Foreskin keratinocyte (primary cell): ENCODE results near the gene REG1B.

DNA sequence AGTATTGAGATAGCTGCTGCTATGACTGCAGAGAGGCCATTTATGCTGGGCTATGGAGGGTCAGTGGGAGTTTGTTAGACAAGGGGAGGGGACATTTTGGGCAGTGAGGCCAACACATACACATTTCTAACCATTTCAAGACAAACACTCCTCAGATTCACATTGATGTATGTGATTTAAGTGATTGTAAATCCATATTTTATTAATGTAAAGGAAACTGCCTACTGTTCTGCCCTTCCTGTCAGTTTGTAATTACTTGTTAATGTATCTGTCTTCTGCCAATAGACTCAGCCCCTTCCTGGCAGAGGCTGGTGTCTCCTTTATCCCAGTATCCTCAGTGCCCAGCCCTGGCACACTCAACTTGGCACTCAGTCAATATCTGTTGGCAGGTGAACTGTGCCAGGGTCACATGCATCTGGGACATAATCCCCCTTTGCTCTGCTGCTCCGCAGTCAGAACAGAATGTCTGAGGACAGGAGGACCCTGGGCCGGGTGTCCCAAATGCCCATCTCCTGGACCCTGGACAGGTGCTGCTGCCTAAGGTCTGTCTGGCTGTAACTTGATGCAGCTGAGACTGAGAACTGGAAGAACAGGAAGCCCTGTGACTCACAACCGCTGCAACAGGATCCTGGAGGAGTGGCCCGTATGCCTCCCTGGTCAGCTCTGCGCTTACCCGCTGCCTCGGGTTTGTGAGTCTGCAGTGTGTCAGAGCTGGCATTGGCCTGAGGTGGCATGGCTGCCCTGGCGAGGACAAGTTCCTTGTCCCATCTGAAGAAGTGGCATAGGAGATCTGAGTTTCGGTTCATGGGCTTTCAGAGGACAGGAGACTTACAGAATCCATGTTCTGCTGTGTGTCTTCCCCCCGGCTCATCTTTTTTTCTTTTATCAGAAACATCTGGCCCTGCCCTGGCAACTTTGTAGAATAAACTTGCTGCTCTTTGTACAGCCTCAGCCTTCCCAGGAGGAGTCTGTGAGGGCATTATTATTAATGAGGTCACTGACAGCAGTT, 11.3 kb downstream of the HK2 start:
- RAMPAGE, total RNA: no peak

GRCh38 chr2:74865248-74865643, 31.3 kb downstream of the HK2 start:
- RAMPAGE, total RNA: no peak

DNA sequence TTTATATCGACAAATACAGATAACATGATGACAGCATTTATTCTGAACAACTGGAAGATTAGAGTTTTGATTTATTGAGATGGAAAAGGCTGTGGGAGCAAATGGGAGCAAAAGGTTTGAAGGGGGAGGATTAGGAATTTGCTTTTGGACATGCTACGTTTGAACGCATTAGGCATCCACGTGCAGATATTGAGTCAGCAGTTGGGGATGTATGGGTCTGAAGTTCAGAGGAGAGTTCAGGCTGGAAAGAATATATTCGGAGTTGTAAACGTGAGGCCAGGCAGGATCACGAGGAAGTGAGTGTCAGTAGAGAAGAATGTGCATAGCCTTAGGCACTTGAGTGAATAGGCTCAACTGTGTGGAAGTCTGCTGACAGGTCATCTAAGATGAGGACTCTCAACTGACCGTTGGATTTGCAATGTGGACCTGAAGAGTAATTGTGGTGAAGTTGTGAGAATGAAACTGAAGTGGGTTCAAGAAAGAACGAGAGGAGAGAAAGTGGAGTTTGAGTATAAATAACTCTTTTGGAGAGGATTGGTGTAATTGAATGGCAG, 40.7 kb upstream of the POLE4 start:
- RAMPAGE, total RNA: no peak

GRCh38 chr2:75109165-75109573, 90.2 kb downstream of the TACR1 start:
- RAMPAGE, total RNA: no peak

GRCh38 chr2:75608249-75608790, 38.3 kb upstream of the MRPL19 start:
- RAMPAGE, total RNA: no peak

DNA sequence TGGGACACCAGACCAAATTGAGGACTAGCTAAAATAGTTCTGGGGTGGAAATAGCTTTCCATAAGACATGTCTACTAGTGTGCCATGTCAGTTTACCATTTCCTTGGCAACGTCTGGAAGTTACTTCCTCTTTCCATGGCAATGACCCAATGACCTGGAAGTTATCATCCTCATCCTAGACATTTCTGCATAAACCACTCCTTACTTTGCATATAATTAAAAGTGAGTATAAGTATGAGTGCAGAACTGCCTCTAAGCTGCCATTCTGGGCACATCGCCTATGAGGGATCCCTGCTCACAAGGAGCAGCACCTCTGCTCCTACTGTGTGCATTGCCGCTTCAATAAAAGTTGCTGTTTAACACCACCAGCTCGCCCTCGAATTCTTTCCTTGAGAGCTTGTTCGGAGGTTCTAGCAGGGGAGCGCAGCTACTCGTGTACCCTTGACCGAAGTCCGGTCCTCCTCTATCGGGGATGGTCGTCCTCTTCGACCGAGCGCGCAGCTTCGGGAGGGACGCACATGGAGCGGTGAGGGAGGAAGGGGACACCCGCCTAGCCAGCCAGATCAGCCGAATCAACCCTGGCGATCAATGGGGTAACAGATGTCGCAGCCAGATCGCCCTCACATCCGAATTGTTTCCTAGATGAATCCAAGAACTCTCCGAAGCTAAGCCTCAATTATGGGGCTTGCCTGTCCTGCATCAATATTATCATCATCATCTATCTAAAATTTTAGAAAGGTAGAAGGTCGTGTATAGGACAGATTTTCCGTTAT, 734.3 kb upstream of the GCFC2 start:
- RAMPAGE, total RNA: no peak

DNA sequence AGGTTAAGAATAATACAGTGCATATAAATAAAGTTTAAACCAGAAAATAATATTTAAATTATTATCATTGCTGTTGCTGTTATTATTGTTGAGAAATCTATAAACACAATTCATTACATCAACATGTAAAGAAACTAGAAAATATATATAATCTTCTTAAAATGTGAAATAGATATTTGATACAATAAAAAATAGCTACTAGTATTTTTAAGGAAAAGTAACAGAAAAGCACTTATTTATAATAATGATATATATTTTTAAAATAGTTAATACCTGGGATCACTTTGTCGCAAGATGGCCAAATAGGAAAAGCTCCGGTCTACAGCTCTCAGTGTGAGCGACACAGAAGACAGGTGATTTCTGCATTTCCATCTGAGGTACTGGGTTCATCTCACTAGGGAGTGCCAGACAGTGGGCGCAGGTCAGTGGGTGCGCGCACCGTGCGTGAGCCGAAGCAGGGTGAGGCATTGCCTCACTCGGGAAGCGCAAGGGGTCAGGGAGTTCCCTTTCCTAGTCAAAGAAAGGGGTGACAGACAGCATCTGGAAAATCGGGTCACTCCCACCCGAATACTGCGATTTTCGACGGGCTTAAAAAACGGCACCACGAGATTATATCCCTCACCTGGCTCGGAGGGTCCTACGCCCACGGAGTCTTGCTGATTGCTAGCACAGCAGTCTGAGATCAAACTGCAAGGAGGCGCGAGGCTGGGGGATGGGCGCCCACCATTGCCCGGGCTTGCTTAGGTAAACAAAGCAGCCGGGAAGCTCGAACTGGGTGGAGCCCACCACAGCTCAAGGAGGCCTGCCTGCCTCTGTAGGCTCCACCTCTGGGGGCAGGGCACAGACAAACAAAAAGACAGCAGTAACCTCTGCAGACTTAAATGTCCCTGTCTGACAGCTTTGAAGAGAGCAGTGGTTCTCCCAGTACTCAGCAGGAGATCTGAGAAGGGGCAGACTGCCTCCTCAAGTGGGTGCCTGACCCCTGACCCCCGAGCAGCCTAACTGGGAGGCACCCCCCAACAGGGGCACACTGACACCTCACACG, 70.7 kb upstream of the LRRTM4 start:
- RAMPAGE, total RNA: no peak

DNA sequence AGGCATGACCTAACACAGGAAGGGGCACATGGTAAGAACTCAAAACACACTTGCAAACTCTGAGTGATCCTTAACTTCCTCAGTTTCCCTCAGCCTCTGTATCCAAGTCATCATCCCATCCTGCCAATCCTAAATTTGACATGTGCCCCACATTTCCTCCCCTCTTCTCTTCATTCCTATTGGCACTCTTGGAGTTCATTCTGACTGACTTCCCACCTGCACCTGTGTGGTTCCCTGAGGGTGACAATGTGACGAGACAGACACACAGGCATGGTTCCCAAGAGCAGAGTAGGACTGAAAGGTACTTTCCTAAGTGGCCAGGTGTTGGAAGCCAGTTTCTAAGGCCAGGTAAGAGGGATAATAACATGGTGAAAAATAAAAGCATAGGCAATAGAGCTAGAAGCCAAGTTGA, 24.3 kb upstream of the REG3G start:
- RAMPAGE, total RNA: no peak

- RAMPAGE, total RNA: no peak
These were observed at the start of gene REG1B for GRCh38 chr2:79087821-79088330. REG1B (minus strand) TSS chr2:79087993.

- RAMPAGE, total RNA: no peak
These were observed 11.4 kb downstream of the LRRTM1 start for GRCh38 chr2:80293068-80293586.

DNA sequence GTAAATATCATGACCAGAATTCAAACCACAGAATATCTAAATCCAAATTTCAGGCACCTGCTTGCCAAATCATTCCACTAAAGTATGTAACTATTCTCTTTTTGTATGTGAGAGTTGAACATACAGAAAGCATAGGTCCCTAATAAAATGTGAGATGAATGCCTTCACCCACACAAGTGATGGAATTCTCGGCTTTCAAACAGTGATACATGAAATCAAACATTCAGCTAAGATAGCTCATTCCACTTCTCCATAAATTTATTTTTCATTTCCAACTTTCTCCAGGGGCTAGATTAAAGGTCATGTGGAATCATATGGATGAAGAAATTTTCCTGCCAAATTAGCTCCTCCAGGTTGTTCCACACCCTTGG, 721.6 kb downstream of the SUCLG1 start:
- RAMPAGE, total RNA: no peak

GRCh38 chr2:84457080-84457623, 1.9 kb downstream of the SUCLG1 start:
- RAMPAGE, total RNA: no peak

- RAMPAGE, total RNA: no peak
These were observed 24.1 kb downstream of the TRABD2A start for GRCh38 chr2:84856683-84857289.

GRCh38 chr2:84971538-84971835, 526 bp downstream of the KCMF1 start:
- RAMPAGE, total RNA: no peak

- RAMPAGE, total RNA: no peak
These were observed 80.0 kb upstream of the TCF7L1 start for GRCh38 chr2:85052955-85053852.

DNA sequence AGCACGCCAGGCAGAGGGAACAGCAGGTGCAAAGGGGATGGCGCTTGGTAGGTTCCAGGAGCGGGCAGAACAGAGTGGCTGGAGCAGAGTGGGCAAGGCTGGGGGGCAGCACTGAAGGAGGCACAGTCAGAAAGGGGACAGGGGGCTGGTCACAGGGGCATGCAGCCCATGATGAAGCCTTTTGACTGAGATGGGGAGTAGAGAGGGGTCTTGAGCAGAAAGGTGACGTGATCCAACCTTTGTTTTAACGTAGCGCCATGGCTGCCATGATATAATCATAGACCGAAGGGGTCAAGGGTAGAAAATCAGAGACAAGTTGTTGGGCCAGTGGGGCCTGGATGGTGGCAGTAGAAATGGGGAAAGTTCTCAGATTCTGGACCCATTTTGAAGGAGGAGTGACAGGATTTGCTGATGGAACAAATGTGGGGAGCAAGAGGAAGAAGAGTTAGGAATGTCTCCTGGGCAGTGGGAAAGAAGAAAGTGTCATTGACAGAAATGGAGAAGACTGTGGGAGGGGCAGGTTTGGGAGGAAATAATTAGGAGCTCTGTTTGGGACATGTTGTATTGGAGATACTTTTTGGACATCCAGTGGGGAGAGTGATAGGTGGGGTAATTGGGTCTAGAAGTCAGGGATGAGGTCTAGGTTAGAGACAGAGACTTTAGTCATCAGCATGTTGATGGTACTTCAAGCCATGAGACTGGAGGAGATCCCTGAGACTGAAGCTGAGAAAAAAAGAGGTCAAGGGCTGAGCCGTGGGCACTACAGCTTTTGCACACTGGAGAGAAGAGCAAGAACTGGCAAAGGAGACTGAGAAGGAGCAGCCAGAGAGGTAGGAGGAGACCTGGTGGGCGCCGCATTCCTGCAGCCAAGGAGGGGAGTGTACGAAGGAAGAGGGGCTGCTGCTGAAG, 83.5 kb downstream of the TGOLN2 start:
- RAMPAGE, total RNA: no peak

GRCh38 chr2:85276441-85276894, 51.3 kb downstream of the TGOLN2 start:
- RAMPAGE, total RNA: no peak

DNA sequence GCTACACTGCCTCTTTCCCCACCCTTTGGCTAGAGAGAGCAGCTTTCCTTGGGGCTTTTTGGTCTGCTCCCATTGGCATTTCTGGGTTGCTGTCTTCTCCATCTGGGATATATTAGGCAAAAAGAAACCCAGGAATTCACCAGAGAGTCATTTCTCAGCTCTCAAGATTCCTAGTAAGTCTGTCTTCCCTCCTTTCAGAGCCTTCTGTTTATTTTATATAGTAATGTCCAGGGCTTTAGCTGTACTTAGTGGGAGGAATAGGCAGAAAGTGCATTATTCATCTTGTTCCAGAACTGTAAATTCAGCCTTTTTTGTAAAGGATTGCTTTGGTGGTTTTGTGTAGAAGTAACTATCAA, 22.2 kb downstream of the ELMOD3 start:
- RAMPAGE, total RNA: no peak

DNA sequence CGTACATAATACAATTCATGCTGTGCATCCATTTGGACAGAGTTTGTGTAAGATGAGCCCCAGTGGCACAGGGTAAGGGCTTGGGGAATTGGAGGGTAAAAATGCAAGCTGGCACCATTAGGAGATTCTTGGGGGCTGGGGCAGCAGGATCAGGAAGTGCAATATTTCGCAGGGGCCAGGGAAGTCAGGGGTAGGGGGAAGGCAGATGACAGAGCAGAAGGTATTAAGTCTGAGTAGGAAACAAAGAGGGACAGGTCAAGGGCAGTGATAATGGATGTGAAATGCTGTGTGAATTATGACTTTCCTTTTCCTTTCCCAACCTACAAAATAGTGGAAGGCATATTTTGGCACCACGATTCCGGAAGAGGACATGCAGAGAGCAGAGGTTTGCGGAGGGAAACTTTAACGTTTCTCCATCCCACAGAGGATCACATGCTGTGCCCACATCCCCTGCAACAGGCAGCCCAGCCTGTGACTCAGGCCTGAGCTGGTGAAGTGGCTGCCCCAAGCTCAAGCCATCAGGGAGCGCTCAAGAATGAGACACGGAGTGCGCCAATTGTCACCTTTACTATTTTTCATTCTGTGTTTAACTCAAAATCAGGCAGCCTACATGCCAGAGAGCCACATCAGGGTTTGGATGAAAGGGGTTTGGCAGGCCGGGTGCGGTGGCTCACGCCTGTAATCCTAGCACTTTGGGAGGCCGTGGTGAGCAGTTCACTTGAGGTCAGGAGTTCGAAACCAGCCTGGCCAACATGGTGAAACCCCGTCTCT, 4.6 kb downstream of the CAPG start:
- RAMPAGE, total RNA: no peak

DNA sequence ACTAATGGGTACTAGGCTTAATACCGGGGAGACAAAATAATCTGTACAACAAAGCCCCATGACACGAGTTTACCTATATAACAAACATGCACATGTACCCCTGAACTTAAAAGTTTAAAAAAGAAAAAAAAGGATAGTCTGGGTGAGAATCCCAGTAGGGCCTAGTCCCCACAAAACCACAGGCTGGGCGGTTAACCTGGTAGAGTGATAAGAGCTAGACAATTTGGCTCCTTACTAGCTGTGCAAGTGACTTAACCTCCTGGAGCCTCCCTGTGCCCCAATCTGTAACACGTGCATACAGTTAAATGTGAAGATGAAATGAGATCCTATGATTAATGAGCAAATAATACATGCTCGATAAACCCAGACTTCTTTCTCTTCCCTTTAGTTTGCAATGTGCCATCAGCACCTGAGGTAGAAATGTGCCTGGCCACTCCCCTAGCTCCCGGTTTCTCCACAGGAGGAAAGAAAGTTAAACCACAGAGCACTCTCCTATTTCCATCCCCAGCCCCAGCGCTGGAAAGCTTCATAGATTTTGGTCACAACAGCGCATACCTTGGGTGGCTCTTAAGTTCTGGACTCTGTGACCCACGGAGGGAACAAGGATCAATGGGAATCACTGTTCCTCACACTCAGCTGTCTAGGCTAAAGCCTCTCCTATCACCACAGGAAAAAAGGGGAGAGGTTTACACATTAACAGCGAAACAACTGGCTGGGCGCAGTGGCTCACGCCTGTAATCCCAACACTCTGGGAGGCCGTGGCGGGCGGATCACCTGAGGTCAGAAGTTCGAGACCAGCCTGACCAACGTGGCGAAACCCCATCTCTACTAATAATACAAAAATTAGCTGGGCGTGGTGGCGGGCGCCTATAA, 2.7 kb upstream of the CAPG start:
- RAMPAGE, total RNA: no peak